Thoracic aorta (tissue), 1 donor: Measurements from ENCODE around the genes ETV3L, CD1C, OR10X1, OR6K3, IFI16, FCER1A, DUSP23 and TAGLN2.

DNA sequence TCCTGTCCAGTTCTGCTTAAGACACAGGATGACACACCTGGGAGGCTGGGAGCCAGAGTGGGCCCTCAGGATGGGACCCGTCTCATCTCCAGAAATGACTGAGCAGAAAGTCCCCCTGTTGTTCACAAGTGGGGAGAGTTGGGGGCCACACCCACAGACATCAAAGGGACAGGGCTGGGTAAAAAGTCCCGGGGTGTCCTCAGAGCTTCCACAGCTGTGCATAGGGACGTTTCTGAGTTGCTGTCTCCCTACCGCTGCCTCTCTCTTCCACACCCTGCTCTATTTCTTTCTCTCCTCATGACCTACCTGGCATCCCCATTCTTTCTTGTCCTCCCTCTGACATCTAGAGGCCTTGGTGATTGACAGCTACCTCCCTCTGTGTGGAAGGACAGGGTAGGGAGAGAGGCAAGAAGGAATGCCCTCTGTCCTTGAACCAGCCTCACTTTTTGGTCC, 19.5 kb upstream of the SH2D2A start:
- RAMPAGE, long total RNA, result no peak

DNA sequence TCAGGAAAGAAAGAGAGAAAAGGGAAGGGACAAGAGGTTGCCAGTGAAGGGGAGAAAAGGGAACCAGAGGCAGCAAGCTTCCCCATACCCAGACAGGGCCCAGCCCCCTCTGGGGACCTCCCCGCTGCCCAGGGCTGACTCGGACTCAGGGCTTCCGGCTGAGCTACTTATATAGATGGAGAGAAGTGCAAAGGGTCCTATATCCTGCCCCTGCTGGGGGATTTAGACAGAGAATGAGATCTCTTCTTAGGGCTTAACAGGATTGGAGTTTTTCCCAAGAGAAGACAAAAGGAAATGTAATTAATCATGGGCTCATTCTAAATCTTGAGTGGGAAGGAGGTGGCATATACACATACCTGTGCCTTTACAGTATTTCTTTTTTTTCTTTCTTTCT, at the start of gene ETV3L:
Gene ETV3L (minus strand): TSS at position 145 of the 394 bp plus-strand sequence.
- RAMPAGE, long total RNA, result no peak

GRCh38 chr1:157439240-157439730, 113.0 kb downstream of the FCRL5 start:
- RAMPAGE, long total RNA, result no peak

DNA sequence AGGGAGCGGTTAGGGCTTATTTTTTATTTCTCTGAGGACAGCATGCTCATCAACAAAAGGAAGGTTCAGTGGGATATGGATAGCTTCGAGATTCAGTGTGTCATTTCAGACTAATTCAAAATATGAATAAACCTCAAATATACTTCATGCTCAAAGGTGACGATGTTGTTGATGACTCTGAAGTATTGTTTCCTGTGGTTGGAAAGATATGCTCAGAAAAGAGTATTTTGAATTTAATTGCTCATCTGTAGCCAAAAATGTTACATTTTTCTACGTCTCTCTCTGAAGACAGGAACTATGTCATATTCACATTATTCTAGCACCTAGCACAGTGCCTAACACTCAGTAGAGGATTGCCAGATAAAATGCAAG, 1.8 kb upstream of the FCRL3 start:
- RAMPAGE, long total RNA, result no peak

GRCh38 chr1:158022467-158022872, 29.0 kb downstream of the KIRREL1 start:
- RAMPAGE, long total RNA, result no peak

- RAMPAGE, long total RNA, result no peak
Observed at GRCh38 chr1:158098295-158098779, 29.8 kb downstream of the SMIM42 start.

DNA sequence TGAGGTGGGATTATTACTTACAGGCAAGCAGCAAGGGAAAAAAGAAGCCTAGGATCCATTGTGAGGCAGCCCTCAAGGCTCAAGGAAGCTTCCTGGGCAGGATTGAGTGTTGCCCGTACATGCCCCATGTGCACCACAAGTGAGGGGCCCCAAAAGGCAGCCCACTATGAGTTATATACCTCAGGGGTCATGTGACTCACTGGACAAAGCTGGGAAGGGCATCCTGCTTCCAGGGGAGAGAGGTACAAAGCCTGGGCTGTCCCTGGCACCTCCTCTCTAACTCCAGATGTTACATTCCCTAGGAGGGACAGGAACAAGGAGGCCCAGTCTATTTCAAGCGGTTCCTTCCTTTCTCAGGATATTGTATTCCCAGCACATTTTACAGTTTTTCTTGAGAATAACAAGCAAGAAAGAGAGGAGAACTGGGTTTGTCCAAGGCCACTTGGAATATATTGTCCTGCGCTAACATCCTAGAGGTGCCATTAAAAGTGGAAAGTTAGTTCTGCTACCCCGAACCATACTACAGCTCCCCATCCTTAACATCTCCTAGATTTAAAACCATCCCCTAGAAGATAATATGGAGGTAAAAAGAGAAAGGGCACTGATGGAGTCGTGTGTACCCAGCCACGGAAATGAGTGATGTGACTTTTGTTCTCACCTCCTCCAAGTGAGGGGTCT, 18.8 kb upstream of the SMIM42 start:
- RAMPAGE, long total RNA, result no peak

GRCh38 chr1:158285580-158286511, 3.9 kb upstream of the CD1C start:
- RAMPAGE, long total RNA, result no peak

- RAMPAGE, long total RNA, result no peak
Observed at GRCh38 chr1:158289571-158290266, at the start of gene CD1C. Gene CD1C (plus strand): TSS chr1:158289923.

- RAMPAGE, long total RNA, result no peak
Observed at GRCh38 chr1:158579849-158580349, at the start of gene OR10X1. Gene OR10X1 (minus strand): TSS chr1:158579899.

DNA sequence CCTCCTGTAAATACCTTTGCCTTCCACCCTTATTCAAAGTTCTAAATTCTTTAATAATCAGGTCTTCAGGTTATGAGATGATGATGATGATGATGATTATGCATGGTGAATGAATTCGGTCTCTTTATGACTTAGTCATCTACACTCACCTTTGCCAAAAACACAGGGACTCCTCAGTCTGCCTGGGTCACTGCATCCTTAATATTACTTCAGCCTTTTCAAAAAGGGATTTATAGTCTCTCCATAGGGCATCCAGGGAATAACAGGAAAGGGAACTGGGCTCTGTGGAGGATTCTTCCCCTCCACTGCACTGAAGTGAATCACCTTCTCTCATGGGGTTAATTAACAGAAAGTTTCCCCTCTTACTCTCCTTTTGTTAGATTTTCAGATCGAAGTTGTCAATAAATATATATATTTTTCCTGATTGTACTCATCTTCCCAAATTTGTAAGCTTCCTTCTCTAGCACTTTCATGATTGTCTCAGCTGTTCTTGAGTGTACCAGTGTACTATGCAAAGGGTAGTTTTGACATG, at the start of gene OR6K3:
Gene OR6K3 (minus strand): TSS at position 187 of the 532 bp plus-strand sequence.
- RAMPAGE, long total RNA, result no peak

- RAMPAGE, long total RNA, result start-site peak on the plus strand at chr1:159009924-159010141, 585 reads
Observed at GRCh38 chr1:159009644-159010875, at the start of gene IFI16. Gene IFI16 (plus strand): TSS chr1:159009907.

GRCh38 chr1:159055853-159056410, 20.6 kb downstream of the AIM2 start:
- RAMPAGE, long total RNA, result no peak

DNA sequence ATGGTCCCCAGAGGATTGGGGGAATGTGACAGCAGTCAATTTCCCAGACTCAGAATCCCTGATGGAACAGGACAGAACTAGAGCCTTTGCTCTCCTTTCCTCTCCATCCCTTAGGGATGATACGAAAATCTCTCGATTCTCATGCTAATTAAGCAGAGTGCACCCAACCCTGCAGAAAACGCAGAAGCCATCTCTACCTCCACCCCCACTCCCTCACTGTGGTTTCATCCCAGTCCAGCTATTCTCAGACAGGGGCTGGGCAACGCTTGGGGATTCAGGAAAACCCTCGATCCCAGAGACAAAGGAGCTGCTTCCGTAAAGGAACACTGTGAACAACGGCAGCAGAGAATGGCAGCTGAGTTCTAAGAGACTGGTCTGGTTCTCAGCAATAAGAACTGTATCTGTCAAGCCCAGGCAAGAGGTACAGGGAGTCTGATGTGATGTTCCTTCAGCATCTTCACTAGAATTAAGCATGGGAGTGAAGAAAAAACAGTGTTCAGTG, 29.5 kb upstream of the CADM3 start:
- RAMPAGE, long total RNA, result no peak

GRCh38 chr1:159302084-159302466, at the start of gene FCER1A:
Gene FCER1A (plus strand): TSS chr1:159302336.
- RAMPAGE, long total RNA, result no peak

- RAMPAGE, long total RNA, result start-site peak on the plus strand at chr1:159780962-159781030, 195 reads; start-site peak on the plus strand at chr1:159781179-159781187, 16 reads; start-site peak on the plus strand at chr1:159781226-159781254, 40 reads
Observed at GRCh38 chr1:159780874-159781702, at the start of gene DUSP23. Gene DUSP23 (plus strand): TSS chr1:159780962.

GRCh38 chr1:159867609-159868155, 5.2 kb upstream of the VSIG8 start:
- RAMPAGE, long total RNA, result no peak

- RAMPAGE, long total RNA, result start-site peak on the plus strand at chr1:159923867-159923899, 45 reads
Observed at GRCh38 chr1:159923116-159924211, 1.8 kb downstream of the TAGLN2 start.

DNA sequence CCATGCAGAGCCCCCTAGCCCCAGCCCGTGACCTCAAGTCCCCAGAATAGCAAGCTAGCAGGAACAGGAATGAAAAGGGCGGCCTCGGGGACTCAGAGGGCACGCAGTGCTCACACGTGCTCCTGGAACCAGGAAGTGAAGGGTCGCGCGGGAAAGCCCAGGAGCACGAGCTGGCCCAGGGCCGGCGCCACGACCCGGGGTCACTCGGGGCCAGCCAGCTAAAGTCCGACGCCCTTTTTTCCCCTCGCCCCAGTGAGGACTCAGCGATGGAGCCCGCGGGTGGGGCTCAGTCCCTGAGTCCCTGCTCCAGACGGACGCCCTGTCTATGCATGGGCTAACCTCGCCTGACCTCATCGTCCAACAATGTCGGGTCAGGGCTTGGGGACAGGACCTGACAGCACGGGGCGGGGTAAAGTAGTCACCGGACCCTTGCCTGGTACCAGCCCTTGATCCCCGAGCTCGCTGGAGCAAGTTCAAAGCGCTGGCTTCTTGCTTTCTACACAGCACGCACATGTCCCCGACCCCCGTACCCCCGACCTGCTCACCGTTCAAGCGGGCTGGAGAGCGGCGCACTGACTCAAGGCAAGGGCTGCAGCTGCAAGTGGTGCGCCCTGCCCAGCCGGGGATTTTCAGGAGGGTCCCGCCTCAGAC, at the start of gene TAGLN2:
Gene TAGLN2 (minus strand): TSS at position 603 of the 651 bp plus-strand sequence.
- RAMPAGE, long total RNA, result start-site peak on the minus strand centred at position 589 of the sequence, 31 bp wide, 597 reads

DNA sequence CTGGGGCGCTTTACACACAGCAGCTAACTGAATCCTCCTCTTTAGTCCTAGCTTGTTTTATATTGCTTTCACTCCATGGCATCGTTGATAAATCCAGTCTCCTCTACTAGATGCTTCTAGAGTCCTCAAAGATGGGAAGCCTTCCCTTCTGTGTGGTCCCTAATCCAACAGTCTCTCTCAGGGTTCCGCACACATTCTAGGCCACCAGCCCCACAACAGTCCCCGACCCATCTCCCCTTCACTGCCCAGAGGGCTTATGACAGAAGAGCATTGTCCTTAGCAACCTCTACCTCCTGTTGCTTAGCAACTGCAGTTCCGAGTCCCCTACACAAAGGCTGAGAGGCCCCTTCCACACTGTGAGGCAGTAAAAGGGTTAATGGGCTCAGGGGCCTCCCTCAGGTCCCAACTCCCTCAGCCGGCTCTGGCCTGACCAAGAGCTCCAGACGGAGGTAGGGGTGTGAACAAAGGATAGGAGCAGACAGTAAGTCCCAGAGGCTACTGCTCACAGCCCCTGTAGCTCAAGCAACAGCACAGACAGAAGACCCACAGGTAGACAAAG, 4.3 kb downstream of the IGSF9 start:
- RAMPAGE, long total RNA, result no peak